ENCODE measurements around a stretch of chr3.

- PRO-cap, 3 experiments, result no peak in any of the 3 experiments
- RAMPAGE, long total RNA, result no peak
- RRBS, 2 experiments, result no CpG with 5 or more reads among the region's 4 CpGs
Measured at GRCh38 chr3:15796281-15796777, 1.4 kb downstream of the ANKRD28 start.

DNA sequence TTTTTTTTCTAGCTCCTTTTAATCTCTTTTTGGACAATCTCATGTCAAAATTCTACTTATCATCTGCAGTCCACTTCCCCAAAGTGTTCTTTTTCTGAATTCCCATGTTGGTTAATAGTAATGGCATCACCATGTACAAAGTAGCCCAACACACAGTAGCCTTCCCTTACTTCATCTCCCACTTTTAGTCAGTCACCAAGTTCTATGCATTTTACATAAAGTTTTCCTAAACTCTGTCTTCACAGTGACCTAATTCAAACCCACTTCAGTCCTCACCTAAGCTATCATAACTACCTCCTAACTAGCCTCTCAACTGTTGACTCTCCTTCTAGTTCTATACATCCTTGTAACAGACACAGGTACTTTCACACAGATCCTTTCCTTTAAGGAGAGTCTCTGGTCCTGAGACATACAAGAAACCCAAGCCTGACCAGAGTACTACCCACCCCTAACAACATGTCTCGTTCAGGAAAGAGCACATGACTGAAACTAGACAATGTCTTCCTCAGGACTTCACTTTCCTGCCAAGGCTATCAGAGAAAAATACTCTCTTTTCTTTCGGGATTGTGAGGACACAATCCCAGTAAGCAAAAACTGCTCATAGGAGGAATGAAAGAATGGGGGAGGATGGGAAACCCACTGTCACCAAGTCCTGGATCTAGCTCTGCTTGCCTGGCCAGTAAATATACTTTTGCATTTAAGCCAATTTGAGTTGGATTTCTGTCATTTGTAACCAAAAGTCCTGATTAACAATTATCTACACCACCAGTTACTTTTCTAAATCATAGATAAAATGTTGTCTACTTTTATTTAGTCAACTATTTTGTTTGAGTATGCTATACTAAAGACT, 11.4 kb upstream of the ANKRD28 start:
- PRO-cap, 3 experiments, result no peak in any of the 3 experiments
- RAMPAGE, long total RNA, result no peak
- RRBS, 2 experiments, result no CpG with 5 or more reads among the region's 2 CpGs

DNA sequence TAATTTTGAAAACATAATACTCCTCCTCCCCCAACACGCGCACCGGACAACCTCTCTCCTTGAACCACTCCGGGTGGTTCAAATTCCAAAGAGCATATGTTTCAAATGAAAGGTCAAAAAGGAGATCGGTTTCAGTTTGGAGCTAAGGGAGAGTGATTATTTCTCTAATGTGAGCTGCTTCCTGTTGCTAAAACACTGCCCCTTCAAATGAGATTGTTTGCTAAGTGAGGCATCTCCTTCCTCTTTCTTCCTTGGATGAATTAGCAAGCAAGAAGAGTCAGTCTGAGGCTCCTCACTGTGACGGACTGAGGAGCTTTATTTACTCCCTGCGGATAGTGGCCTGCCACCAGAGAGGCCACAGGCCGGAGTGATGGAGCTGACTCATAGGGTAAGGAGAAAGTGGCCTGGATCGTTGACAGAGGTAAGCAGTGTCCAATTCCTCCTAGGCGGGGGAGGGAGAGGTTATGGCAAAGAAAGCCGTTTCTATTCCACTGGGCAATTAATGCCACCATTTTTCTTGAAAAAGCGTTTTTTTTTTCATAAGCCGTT, 166.9 kb upstream of the ANKRD28 start:
- PRO-cap, 3 experiments, result peak in 2 of 3 experiments; most common plus-strand start position 435 of the sequence (in 1); most common minus-strand start position 307 of the sequence (in 2)
- RAMPAGE, long total RNA, result no peak
- RRBS, 2 experiments, result no CpG with 5 or more reads among the region's 13 CpGs

DNA sequence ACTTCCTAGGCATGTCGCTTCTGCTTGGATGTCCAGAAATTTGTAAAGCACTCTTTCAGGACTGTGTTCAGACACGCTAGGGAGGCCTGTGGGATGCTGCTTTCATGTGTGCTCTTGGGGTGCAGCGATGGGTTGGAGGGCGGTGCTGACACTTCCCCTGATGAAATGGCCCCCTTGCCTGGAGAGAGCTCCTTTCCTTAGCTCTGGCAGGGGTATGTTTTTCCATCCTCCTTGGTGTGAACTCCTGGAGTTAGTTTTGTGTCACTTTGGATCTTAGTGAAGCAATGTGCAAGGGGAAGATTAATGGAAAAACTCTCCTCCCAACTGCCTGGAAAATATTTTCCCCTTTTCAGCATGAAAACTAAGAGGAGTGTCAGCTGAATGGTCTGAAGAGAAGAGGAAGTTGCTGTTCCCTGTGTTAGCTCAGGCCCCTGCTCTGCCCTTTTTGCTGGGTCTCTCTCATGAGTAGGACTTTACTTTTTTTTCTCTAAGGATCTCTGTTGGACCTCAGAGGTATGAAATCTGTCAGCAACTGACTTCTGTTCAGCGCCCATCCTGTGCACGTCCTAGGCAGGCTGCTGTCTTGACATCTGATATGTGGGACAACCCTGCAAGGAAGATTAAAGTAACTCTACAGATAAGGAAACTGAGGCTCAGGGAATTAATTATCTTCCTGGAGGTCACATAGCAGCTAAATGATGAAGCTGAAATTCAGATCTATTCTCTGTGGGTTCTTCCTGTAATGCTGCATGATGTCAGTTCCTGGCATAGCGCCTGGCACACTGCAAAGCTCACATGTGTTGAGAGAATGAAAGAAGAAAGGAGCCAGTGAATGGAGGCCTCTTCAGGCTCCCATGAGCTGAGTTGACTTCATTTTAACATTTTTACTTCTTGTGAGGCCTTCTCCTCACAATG, 109.8 kb upstream of the GALNT15 start:
- PRO-cap, 3 experiments, result no peak in any of the 3 experiments
- RAMPAGE, long total RNA, result no peak
- RRBS, 2 experiments, result no CpG with 5 or more reads among the region's 7 CpGs

GRCh38 chr3:16068024-16068393, 106.5 kb upstream of the GALNT15 start:
- PRO-cap, 3 experiments, result no peak in any of the 3 experiments
- RAMPAGE, long total RNA, result no peak
- RRBS, 2 experiments, result no CpG with 5 or more reads among the region's 1 CpG

GRCh38 chr3:16085699-16086338, 88.7 kb upstream of the GALNT15 start:
- PRO-cap, 3 experiments, result no peak in any of the 3 experiments
- RAMPAGE, long total RNA, result no peak
- RRBS, 2 experiments, result no CpG with 5 or more reads among the region's 7 CpGs

DNA sequence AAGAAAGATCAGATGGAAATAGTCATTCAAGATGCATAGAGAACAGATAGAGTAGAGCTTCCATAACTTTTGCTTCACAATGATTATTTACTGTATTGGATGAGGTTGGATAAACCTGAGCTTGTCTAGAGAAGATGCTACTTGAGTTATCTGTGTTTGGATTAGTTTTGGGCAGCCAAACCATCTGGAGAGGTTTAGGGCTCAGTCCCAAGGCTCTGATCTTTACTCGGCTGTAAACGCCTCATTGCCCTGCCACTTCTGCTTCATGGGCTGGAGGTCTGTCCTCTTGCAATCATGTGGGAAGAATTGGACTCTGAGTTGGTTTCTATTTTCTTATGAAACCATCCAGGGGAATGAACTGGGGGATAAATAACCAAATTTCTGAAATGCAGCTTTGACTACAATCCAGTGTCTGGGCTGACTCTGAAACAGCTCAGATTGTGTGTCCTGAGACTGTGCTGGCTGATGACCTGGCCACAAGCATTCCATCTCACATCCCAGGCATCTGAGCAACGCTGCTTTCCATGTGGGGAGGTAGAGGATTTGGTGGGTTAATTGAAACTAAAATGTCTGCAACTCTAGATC, 71.1 kb upstream of the GALNT15 start:
- PRO-cap, 3 experiments, result no peak in any of the 3 experiments
- RAMPAGE, long total RNA, result no peak
- RRBS, 2 experiments, result no CpG with 5 or more reads among the region's 3 CpGs

- PRO-cap, 3 experiments, result no peak in any of the 3 experiments
- RAMPAGE, long total RNA, result no peak
- RRBS, 2 experiments, result no CpG with 5 or more reads among the region's 2 CpGs
Measured at GRCh38 chr3:16496254-16496648, 17.2 kb downstream of the RFTN1 start.

GRCh38 chr3:16550769-16551514, 37.4 kb upstream of the RFTN1 start:
- PRO-cap, 3 experiments, result no peak in any of the 3 experiments
- RAMPAGE, long total RNA, result no peak
- RRBS, 2 experiments, result no CpG with 5 or more reads among the region's 7 CpGs

DNA sequence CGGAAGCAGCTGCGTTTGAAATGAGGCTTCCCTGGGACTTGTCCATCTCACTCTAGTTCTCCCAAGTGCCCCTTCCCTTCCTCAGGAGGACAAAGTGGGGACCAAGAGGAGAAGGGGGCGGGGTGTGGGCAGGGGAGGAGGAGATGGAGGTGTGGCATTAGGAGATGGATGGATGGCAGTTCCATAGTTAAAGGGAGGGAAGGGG, 58.6 kb upstream of the DAZL start:
- PRO-cap, 3 experiments, result no peak in any of the 3 experiments
- RAMPAGE, long total RNA, result no peak
- RRBS, 2 experiments, result no CpG with 5 or more reads among the region's 3 CpGs

- PRO-cap, 3 experiments, result no peak in any of the 3 experiments
- RAMPAGE, long total RNA, result no peak
- RRBS, 2 experiments, result no CpG with 5 or more reads among the region's 2 CpGs
Measured at GRCh38 chr3:16841841-16842178, 42.9 kb upstream of the PLCL2 start.

DNA sequence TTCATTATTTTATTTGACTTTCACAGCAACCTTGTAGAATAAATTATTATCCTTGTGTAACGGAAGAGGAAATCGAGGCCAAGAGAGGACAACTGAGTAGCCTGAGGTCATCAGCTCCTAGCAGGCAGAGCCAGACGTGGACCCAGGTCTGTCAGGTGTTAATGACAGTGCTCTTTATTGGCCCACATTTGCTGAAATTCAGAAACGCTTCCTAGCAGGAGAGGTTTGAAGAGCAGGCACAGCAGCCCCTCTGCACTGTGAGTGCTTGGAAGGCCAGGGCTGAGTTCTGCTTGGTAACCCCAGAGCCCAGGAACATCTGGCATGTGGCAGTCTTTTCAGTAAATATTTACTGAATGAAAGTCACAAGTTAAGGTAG, 102.3 kb downstream of the PLCL2 start:
- PRO-cap, 3 experiments, result no peak in any of the 3 experiments
- RAMPAGE, long total RNA, result no peak
- RRBS, 2 experiments, result no CpG with 5 or more reads among the region's 4 CpGs

DNA sequence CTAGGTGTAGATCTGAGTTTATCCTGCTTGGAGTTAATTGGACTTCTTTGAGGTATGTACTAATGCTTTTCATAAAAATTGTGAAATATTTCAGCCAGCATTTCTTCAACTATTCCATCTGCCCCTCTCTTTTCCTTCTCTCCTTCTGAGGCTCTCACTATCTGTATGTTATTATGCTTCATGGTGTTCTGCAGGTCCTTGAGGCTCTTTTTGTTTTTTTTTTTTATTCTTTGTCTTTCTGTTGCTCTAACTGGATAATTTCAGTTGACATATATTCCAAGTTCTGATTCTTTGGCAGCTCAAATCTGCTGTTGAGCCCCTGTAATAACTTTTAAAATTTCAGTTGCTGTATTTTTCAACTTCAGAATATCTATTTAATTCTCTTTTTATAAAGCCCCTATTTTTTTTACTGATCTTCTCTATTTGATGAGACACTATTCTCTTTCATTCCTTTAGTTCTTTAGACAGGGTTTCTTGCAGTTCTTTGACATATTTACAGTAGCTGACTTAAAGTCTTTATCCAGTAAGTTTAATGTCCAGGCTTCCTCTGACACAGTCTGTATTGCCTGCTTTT, 334.2 kb downstream of the PLCL2 start:
- PRO-cap, 3 experiments, result no peak in any of the 3 experiments
- RAMPAGE, long total RNA, result no peak

GRCh38 chr3:17464794-17465594, 277.4 kb downstream of the TBC1D5 start:
- PRO-cap, 3 experiments, result no peak in any of the 3 experiments
- RAMPAGE, long total RNA, result no peak
- RRBS, 2 experiments, result no CpG with 5 or more reads among the region's 4 CpGs

GRCh38 chr3:17572194-17572903, 170.1 kb downstream of the TBC1D5 start:
- PRO-cap, 3 experiments, result no peak in any of the 3 experiments
- RAMPAGE, long total RNA, result no peak
- RRBS, 2 experiments, result no CpG with 5 or more reads among the region's 4 CpGs

DNA sequence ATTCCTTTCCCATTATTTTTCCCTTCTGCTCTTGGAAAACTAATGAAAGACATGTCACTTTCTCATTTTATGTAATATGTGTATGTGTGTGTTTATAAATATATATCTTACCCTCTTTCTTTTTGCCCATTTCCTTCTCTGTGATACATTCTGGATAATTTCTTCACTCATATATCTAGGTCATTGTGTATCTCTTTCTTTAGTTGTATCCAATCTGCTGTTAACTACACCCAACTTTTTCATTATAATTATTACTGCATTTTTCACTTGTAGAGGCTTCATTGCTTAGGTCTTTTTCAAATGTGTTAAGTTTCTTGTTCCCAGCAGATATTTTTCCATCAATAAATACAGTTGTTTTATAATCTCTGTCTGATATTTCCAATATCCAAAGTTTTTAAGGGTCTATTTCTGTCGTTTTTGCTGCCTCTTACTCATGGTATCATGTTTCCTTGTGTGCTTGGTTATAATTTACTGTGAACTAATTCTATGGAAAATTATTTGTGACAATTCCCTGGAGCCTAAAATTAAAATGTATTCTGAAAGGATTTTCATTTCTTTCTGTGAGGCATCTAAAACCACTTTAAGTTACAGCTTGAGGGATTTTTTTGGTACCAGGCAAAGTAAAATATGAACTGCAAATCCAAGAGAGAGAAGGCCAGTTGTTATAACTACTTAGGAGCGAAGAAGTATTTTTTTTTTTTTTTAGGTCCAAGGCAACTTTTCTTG, 17.6 kb downstream of the TBC1D5 start:
- PRO-cap, 3 experiments, result no peak in any of the 3 experiments
- RAMPAGE, long total RNA, result no peak
- RRBS, 2 experiments, result no CpG with 5 or more reads among the region's 2 CpGs

DNA sequence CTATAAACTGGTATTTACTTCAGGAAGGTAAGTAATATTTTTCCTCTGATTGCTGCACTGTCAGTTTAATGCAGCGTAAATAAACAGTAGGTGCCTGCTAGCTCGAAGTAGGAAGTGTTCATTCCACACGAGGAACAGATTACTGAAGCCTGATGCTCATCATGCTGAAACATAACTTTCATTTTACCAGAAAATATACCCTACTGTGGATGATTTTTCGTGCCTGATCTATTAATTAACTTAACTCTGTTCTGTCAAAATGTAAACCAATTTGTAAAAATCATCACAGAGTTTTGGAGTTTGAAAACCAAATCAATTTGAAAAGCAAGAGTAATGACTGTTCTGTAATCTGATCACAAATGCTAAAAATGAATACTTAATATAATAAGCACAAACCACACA, 15.4 kb upstream of the SATB1 start:
- PRO-cap, 3 experiments, result no peak in any of the 3 experiments
- RAMPAGE, long total RNA, result no peak
- RRBS, 2 experiments, result no CpG with 5 or more reads among the region's 4 CpGs

DNA sequence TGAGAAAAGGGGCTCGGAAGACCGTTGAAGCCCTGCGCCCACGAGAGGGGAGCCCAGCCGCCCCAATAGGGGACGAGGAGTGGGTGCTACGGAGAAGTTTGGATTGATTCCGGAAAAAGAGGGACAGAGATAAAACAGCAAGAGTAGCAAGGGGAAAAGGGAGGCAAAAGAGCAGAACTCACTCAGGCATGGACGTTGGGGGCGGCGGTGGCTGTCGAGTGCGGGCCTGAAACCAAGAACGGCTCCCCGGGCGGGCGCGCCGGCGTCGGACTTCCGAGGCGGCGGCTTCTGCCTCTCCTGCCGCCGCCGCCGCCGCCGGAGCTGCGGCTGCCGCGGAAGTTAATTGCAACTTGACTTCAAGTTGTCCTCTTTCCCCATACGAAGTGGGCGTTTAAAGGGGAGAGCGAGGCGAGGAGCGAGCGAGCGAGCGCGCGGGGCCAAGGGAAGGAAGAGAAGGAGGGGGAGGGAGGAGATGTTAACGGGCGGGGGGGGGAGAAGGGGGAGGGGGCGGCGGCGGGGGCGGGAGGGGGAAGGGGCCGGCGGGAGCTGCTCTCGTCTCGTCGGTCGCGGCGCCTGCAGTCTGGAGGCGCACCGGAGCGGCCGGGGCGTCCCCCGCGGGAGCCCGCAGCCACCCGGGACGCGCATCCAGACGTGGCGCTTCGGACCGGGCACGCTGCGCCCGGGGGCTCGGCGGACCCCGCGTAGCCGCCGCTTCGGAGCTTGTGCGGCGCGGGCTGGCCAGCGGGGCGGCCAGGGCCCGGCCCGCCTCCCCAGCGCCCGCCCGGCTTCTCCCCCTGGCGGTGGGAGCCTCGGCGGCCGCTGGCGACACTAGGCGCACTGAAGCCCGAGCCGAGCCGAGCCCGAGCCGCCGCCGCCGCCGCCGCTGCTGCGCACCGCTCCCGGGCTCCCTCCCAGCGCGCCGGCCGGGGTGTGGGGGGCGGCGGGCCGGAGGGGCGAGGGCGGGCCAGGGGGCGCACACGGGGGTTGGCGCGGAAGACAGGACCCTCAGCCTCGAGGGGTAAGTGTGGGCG, 19.6 kb upstream of the SATB1 start:
- PRO-cap, 3 experiments, result peak in 3 of 3 experiments; most common plus-strand start position 522 of the sequence (in 1); most common minus-strand start position 329 of the sequence (in 3)
- RAMPAGE, long total RNA, result no peak
- RRBS, 2 experiments, result under 1 to 1% methylated on average over 46 to 54 of the region's 126 CpGs

GRCh38 chr3:19102693-19103519, 45.4 kb upstream of the KCNH8 start:
- PRO-cap, 3 experiments, result no peak in any of the 3 experiments
- RAMPAGE, long total RNA, result no peak
- RRBS, 2 experiments, result no CpG with 5 or more reads among the region's 29 CpGs

- PRO-cap, 3 experiments, result no peak in any of the 3 experiments
- RAMPAGE, long total RNA, result no peak
- RRBS, 2 experiments, result no CpG with 5 or more reads among the region's 3 CpGs
Measured at GRCh38 chr3:20236377-20236959, 50.5 kb upstream of the SGO1 start.